ENCODE measurements around a stretch of chr17.

DNA sequence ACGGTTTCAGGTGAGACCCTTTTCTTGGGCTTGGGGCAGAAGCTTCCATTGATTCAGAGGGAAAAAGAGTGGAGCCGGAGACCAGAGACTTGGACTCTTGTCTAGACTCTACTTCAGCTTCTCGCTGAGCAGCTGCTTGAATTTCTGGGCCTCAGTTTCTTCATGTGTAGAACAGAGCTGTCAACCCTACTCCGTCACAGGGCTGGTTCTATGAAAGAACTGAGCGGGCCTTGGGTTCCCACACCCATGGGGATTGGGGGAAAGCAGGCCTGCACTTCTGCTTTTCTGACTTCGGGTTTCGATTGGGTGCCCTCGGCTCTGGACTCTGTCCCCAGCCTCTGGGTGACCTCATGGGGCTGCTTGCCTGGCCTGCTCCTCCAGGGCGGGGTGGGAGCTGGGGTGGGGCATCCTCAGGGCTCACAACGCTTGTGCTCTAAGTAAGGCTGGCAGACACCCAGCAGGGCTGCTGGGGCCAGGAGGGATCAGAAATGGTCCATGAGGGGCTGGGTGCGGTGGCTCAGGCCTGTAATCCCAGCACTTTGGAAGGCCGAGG, 19.3 kb downstream of the ARHGAP27 start:
- PRO-cap, result no peak
- RAMPAGE, long total RNA, 2 experiments, result no peak in any of the 2 experiments

DNA sequence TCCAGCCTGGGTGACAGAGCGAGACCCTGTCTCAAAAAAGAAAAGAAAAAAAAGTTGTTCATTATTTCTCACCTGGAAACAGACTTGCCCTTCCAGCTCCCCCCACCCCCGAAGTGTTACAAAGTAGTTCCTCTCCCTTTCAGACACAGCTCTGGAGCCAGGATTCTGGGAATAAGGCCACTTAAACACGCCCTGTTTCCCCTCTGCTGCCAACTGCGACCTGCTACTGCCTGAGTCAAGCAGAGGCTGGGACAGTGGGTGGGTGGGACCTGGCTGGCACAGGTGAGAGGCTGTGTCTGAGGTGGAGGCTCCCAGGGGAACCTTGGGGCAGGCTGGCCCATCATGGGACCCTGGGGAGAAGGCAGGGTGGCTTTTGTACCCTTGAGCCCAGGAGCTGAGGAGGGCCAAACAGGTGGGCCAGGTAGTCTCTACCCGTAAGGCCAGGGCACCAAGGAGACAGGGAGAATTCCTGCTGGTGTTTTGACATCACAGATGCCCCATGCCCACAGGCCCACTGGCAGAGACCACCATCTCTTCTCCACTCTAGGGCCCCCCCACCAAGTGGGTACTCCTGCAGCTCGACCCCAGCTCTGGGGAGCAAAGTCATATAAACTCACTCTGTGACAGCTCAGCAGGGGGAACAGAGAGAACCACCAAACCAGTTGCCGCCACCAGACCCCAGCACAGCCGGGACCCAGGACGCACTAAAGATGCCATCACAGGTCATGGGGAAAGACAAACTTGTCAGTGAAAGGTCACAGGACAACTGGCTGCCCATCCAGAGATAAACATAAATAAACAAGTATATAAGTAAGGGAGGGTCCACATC, 14.0 kb downstream of the ARHGAP27 start:
- PRO-cap, result no peak
- RAMPAGE, long total RNA, 2 experiments, result no peak in any of the 2 experiments

- PRO-cap, result no peak
- RAMPAGE, long total RNA, 2 experiments, result no peak in any of the 2 experiments
Measured at GRCh38 chr17:45453768-45454229, 21.1 kb upstream of the ARHGAP27 start.

GRCh38 chr17:45579392-45580030, 89.0 kb upstream of the PLEKHM1 start:
- PRO-cap, result no peak
- RAMPAGE, long total RNA, 2 experiments, result no peak in any of the 2 experiments

- PRO-cap, result no peak
- RAMPAGE, long total RNA, 2 experiments, result start-site peak on the plus strand in 1 of 2 experiments, at chr17:45641357-45641537 at its widest, 22 reads per replicate
Measured at GRCh38 chr17:45641068-45641863, 142.9 kb upstream of the CRHR1 start.

DNA sequence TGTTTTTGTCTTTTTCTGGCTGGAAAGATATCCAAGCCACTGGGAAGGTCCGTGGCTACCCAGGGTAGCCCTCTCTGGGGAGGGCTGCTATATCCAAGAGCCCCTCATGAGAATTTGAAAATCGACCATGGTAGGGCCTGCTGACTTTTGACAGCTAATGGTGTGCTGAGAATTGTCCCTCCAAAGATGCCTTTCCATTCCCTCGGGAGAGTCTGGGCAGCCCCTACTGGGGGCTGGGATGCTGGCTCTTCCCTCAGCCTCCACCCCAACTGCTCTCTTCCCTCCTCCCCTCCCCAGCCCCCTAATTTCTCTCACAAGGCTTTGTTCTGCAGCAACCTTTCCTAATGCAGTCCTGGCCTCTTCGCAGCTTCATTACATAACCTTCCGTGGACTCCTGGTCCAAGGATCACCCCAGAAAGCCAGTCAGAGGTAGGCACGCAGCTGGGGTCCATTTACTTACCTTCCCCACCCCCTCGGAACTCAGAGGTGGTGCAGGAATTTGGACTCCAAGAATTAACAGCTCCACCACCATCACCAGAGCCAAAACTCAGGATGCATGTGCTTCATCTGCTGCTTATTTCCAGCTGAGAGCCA, 40.7 kb downstream of the MAPT start:
- PRO-cap, result no peak
- RAMPAGE, long total RNA, 2 experiments, result no peak in any of the 2 experiments

DNA sequence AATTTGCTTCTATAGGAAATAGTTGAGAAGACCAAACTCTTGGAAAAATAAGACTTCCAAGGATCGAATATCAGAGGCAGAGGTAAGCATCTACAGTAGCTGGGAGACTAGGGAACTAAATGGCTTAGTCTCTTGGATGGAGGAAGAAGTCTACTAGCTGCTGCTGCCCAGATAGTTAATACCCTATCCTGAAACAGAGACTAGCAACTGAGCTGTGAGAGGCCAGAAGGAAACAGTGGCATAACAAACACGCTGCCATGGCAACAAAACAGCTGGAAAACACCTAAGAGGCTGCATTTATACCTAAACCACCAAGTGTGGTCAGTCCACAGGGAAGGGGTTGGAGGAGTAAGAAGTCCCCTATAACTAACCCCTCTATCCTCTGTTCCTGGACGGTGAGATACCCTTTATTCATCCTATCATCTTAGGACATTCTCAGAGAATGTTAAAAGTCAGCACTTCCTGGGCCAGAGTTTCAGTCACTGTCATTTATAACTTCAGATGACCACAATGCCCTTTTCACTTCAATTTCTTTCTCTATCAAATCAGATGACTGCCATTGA, 36.0 kb downstream of the STH start:
- PRO-cap, result no peak
- RAMPAGE, long total RNA, 2 experiments, result no peak in any of the 2 experiments

DNA sequence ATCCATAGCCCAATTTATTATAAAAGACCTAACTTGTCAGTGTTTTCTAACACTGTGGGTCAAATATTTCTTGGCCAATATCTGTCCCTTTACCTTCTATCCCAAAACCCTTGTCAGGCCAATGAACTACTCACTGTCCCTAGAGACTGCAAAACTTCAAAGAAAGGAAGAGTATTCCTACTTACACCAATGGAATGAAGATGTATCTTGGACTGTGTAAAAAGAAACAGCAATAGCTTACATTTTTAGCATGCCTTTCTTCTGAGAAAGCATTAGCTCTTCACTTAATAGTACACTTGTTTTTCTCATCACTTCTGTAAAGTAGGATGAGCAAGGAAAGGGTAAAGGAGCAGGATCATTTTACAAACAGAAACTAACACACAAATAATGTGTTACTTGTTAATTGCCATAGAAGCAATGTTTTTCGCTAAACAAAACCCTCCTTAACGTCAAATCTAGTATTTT, 74.0 kb downstream of the STH start:
- PRO-cap, result no peak
- RAMPAGE, long total RNA, 2 experiments, result no peak in any of the 2 experiments

GRCh38 chr17:46117043-46117530, 76.1 kb downstream of the KANSL1 start:
- PRO-cap, result no peak
- RAMPAGE, long total RNA, 2 experiments, result no peak in any of the 2 experiments

- PRO-cap, result no peak
- RAMPAGE, long total RNA, 2 experiments, result start-site peak on the minus strand in 1 of 2 experiments, at chr17:46121094-46121635 at its widest, 17 reads per replicate
Measured at GRCh38 chr17:46120713-46121735, 72.2 kb downstream of the KANSL1 start.

GRCh38 chr17:46139996-46140501, 53.2 kb downstream of the KANSL1 start:
- PRO-cap, result no peak
- RAMPAGE, long total RNA, 2 experiments, result no peak in any of the 2 experiments

DNA sequence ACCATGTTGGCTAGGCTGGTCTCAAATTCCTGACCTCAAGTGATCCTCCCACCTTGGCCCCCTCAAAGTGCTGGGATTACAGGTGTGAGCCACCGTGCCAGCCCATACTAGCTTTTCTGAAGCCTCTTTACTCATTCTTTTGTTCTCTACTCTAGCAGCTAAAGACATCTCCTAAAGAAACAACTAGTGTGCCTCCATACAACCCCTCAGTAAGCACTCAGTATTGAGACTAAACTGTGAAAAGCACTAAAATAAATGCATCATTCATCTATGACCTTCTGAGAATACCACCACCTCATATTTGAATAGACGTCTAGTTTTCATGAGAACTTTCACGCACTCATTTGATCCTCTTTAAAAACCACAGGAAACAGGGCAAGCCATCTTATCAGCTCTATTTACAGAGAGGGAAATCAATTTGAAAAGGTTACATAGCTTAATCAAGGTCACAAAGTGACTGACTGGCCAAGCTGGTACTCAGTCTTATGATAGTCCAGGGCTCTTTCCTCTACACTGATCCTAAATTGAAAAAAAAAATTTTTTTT, 47.2 kb downstream of the KANSL1 start:
- PRO-cap, result no peak
- RAMPAGE, long total RNA, 2 experiments, result no peak in any of the 2 experiments

GRCh38 chr17:46939704-46940733, 17.1 kb downstream of the GOSR2 start:
- PRO-cap, result no peak
- RAMPAGE, long total RNA, 2 experiments, result start-site peak on the plus strand in 2 of 2 experiments, at chr17:46940210-46941011 at its widest, 15 to 24 reads per replicate

GRCh38 chr17:46942418-46943200, 19.6 kb downstream of the GOSR2 start:
- PRO-cap, result no peak
- RAMPAGE, long total RNA, 2 experiments, result no peak in any of the 2 experiments

DNA sequence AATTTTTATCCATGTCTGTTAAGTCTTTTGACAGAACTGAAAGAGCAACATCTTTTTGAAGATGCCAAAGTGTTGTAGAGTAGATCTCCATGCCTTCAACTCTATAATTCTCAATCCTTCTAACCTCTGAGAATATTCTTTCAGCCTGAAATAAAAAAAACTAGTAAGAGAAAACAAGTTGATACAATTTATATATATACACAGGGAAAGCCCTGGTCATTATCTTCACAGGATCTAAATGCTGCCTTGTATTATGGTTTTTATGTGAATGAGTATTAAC, 50.4 kb downstream of the CDC27 start:
- PRO-cap, result no peak
- RAMPAGE, long total RNA, 2 experiments, result no peak in any of the 2 experiments

GRCh38 chr17:47170136-47170740, 18.9 kb downstream of the CDC27 start:
- PRO-cap, result no peak
- RAMPAGE, long total RNA, 2 experiments, result no peak in any of the 2 experiments

- PRO-cap, result no peak
- RAMPAGE, long total RNA, 2 experiments, result no peak in any of the 2 experiments
Measured at GRCh38 chr17:47229704-47230214, 20.6 kb downstream of the MYL4 start.

DNA sequence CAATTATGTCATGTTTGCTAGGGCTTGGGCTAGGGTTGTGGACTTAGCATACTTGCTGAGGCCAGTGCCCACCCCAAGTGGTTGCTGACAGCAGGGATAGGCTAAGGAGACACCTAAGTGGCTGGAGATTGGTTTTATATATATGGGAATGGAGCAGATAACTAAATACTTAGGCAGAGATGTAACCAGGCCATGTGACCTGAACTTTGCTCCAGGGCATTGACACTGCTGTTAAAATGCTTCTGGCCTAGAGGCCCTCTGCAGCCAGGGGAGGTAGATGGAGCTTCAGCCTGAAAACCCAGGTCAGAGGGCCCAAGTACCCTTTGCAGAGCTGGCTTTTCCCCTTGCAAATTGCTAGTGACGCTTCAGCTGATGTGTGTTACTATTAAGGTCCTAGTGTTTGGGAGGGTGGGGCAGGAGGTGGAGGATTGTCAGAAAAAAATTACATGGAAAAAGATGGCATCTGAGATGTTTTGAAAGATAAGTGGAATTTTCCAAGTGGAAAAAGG, 1.4 kb upstream of the ITGB3 start:
- PRO-cap, result no peak
- RAMPAGE, long total RNA, 2 experiments, result no peak in any of the 2 experiments

DNA sequence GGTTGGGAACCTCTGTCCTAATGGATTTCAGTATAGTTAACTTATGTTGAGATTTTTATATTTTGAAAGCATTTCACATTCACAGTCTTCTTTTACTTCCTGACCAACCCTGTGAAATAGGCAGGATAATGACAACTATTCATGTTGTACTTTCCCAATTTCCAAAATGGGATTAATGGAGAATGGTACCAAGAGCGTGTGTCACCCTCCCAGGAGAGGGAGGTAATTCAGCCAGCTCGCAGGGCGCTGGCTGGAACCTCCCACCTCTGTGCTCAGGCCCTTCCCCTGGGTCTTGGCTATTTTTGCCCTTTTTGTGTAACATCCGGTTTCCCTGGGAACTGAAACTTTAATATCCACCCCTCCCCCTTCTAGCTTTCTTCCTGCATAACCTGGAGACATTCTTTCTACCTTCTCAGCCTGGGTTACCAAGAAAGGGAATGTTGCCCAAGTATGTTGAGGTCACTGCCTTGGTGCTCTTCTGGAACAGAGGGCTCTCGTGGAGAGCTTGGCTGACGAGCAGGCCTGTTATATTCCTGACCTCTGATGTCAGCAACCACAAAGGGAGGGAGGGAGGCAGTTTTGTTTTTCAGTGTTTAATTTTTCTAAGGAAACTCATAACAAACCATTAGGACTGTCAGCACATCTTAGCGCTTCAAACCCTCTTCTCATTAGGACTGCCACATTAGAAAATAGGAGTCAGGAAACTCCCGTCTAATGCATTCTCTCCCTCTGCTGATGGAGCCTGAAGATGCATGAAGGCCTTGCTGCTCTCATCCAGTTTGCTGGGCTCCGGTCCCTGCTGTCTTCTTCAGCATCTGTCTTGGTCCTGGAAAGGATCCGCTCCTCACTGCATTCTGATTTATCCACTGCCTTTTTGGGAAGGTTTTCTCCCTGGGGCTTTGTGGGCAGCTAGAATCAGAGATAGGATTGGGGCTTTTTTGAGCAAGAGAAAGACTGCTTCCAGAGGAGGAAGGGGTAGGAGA, 25.6 kb downstream of the ITGB3 start:
- PRO-cap, result unidirectional peak, minus-strand start at position 168 of the sequence; unidirectional peak, minus-strand start at position 203 of the sequence; unidirectional peak, plus-strand start at position 620 of the sequence
- RAMPAGE, long total RNA, 2 experiments, result no peak in any of the 2 experiments

- PRO-cap, result bidirectional peak, plus-strand start at chr17:47324397, minus-strand start at chr17:47324306; unidirectional peak, minus-strand start at chr17:47324959
- RAMPAGE, long total RNA, 2 experiments, result no peak in any of the 2 experiments
Measured at GRCh38 chr17:47324122-47325331, 772 bp downstream of the EFCAB13 start.

All from lower leg skin (tissue), 2 donors.